Bronchus (tissue), 1 donor: ENCODE data around the genes SRL and DNAJA3.

DNA sequence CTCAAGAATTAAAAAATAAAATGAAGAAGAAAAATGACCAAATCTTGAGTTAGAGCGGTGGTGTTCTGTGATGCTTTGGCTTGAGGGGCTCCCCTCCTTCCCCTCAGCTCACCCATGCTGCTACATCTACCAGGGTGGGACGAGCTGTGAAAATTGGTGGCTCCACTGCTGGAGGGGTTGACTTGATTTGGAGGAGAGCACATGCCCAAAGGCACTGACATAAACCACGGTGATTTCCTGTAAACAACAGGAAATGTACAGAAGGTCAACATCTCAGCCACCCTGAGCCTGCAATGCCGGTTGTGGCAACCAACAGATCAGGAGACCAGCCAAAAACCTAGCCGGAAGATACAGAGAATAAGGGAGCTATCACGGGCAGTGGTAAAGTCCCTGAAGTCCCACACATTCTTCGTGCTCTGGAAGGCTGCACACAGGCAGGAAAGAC lies 56.3 kb downstream of the ADCY9 start:
- PRO-cap: unidirectional peak, plus-strand start at position 293 of the sequence

DNA sequence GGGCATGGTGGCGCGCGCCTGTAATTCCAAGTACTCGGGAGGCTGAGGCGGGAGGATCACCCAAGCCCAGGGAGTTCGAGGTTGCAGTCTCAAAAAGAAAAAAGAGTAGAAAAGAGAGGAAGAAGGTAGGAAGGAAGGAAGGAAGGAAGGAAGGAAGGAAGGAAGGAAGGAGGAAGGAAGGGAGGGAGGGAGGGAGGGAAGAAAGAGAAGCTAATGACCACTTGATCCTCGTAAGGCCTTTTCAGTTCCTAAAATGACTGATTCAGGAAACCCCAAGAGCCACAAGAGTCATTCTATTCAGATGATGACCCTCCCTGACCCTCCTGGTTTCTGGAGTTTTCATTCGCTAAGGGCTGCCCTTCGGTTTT lies 59.0 kb downstream of the SRL start:
- PRO-cap: no peak

DNA sequence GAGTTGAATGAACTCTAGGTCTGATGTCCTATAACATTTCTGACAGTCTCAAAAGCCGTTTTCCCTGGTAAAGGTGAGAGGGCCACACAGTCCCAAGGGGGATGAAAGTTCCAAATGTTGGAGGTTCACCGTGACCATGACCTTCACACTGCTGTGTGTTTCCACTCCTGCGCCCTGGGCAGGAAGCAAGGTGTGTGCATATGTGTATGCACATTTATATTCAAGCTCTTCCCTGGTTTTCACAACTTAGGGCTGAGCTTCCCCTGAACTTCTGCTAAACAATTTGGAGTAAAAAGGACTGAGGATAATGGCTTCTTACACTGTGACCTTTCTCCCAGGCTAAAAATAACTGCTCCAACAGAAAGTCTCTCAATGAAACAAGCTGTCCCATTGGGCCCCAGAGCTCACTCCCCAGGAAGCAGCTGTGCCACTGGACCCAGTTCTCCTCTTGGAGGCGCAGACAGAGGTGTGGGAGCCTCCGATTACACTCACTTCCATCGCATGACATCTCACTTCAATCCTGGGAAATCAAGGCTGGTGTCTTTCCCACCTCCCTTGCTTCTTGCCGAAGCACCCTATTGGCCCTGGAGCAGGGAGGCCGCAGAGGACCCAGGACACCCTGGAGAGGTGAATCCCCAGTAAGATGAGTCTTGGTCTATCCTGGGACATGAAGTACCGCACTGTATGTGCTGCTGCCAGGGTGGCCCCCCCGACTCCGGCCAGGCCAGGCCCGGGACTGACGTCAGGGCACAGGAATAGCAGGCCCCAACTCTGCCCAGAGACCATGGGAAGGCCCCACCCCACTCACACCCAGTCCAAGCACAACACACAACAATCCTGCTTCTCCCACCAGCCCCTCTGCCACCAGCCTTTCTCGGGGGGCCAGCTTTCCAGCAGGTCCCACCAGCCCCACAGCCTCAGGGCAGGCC lies 29.7 kb downstream of the SRL start:
- PRO-cap: no peak

DNA sequence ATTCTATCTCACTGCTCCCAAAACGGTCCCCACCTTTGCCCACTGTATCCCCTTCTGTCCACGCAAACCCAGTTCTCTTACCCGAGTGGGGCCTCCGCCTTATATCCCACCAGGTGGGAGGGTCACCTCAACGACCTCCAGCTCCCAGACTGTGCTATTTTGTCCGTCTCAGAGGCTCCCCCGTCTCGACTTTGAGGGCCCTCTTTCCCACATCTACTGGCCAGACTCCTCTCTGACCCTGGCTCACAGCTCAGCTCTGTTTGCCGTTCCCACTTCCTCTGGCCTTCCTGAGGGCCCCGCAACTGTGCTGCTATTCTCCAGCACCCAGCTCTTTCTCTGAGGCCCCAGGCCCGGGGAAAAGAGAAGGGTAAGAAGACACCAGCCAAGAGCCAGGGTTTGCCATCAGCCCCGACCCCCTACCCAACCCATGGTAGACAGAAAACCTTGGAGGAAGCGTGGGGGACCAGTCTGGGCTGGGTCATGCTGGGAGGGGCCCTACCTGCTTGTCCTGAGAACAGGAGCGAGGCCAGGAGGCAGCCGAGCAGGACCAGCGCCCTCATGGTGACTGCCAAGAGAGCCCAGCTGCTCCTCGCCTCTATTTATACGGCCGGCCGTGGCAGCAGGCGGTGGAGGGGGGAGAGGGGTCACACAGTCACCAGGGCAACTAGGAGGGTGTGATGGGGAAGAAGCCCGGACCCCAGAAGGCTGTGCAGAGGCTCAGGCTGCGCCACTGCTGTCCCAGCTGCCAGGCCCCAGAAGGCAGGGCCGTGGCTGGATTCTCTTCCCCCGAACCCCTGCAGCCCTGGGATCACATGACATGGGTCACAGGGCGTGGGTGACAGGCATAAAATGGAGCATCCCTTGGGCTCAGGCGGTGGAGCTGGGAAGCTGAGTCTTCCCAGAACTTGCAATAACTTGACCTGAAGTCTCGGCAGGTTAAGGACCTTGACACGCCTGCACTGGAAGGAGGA lies at the start of gene SRL:
Gene SRL, minus strand, starts transcription at position 573 of the 971 bp plus-strand sequence.
- PRO-cap: no peak

- PRO-cap: no peak
Measured at GRCh38 chr16:4247444-4248026, 5.7 kb upstream of the SRL start.

- PRO-cap: bidirectional peak, plus-strand start at chr16:4271941, minus-strand start at chr16:4271831
Measured at GRCh38 chr16:4271528-4272187, 1.2 kb downstream of the TFAP4 start.

- PRO-cap: no peak
Measured at GRCh38 chr16:4313795-4314267, 2.0 kb upstream of the GLIS2 start.

DNA sequence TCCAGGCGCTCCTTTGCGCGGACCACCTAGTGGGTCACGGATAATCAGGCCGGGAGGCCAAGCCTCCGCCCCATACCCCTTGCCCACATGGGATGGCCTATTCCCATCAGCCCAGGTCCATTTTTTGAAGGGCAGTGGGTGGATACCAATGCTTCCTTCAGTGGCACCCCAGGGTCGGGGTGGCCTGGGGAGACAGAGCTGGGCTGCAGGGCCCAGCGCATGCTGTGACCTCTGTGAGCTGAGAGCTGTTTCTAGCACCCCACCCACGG lies 10.8 kb downstream of the PAM16 start:
- PRO-cap: no peak

DNA sequence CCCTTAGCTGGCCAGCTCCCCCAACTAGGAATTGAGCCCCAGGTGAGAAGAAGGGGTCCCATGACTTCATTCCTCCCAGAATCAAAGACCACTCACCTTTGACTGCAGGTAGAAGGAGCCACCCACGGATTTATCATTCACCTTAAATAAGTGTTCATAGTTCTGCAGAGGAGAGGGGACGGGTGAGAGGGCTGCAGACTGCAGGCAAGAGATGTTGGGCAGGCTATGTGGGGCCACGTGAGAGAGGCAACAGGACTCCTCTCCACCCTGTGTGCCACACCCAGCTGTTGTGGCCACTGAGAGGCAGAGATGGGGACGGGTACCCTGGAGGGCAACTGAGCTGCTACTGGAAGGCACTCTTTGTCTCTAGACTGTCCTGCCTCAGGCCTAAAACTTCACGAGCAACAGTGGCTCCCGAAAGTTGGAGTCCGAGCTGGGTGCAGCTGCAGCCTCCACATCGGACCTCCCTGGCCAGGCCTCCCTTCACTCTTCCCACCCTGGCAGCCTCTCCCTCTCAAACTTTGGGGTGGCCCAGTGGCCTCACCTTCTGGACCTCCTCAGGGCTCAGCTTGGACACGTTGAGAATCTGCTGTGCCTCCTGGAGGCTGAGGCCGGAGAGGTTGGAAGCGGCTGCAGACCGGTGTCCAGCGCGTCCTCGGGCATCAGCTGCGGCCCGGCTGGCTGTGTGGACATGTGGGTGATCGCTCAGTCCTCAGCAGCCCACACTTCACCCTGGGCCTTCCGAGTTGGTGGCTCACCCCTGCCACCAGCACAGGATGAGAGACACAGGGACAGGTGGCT lies 10.1 kb downstream of the PAM16 start:
- PRO-cap: no peak

GRCh38 chr16:4347853-4348622 lies 3.1 kb downstream of the PAM16 start:
- PRO-cap: no peak

- PRO-cap: no peak
Measured at GRCh38 chr16:4366592-4366852, 5.1 kb upstream of the VASN start.

- PRO-cap: no peak
Measured at GRCh38 chr16:4373732-4374735, 2.4 kb downstream of the VASN start.

DNA sequence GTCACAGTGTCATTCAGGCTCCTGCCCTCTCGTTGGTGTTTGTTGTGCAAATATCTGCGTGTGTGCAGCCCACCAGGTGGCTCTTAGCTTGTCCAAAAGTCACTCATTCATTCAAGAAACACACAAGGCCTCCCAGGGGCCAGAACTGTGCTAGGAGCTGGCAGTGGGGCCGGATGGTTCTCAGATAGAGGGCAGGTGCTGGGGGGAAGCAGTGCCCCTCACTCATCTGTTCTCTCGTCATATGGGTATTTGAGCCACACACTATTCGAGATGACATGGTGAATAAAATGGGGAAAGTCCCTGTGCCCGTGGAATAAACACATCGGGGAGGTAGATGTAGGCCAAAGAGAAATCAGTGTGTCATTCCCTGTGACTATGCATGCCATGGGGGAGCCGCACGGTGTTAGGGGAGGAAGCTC lies 18.1 kb downstream of the VASN start:
- PRO-cap: no peak

- PRO-cap: no peak
Measured at GRCh38 chr16:4405762-4406281, 10.6 kb downstream of the CORO7 start.

DNA sequence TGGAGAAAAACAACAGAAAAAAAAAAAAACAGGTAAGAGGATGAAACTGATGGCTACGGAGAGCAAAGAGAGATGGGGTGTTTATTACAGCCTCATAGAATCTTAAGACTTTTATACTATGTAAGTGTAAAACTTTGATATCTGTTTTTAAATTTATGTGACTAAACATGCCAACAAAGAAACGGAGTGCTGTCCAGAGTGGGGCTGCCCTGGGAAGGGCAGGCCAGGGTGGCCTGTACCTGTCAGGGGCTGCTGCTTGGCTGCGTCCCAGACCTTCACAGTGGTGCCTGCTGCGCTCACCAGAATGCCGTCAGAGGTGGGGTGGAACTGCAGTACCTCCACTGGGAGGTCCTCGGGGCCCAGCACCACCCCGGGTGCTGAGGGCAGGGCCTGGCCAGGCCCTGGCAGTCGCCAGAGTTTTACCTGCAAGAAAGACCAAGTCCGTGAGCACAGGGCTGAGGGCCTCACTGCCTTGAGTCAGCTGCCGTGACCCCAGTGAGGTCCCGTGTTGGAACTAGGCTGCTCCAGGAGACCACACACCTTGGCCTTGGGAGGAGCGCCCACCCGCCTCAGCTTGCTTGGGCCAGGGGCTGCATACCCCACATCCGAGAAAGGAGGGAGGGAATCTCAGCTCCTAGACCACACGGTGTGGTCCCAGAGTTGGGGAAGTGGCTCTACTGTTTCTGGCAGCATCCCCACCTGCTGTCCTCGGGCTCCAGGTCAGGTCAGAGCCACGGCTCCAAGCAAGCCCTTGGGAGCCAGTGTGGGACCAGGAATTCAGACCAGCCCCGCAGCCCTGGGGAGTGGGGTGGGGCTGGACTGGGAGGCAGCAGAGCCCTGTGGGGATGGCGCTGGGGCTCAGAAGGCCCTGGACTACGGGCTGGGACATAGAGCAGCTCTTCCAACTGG lies 8.9 kb downstream of the CORO7 start:
- PRO-cap: no peak

- PRO-cap: bidirectional peak, plus-strand start at chr16:4425874, minus-strand start at chr16:4425739
Measured at GRCh38 chr16:4425699-4426621, at the start of gene DNAJA3. Gene DNAJA3, plus strand, starts transcription at chr16:4425868.

DNA sequence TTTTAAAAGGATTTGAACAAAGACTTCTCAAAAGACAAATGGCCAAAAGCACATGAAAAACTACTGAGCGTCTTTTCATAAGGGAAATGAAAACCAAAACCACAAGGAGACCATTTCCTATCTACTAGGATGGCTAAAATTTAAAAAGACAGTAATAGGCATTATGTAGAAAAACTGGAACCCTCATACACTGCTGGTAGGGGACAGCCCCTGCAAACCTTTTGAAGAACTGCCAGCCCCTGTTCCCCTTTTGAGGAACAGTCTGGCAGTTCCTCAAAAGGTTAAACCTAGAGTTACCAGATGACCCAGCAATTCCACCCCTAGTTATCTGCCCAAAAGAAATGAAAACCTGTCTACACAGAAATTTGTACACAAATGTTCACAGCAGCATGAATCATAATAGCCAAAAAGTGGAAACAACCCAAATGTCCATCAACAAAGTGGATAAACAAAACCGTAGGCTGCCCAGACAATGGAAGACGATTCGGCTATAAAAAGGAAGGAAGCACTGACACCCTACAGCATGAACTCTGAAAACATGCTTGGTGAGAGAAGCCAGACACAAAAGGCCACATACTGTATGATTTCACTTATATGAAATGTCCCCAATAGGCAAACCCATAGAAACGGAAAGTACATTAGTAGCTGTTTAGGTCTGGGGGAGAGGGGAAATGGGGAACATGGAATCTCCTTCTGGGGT lies 22.8 kb downstream of the CDIP1 start:
- PRO-cap: no peak

DNA sequence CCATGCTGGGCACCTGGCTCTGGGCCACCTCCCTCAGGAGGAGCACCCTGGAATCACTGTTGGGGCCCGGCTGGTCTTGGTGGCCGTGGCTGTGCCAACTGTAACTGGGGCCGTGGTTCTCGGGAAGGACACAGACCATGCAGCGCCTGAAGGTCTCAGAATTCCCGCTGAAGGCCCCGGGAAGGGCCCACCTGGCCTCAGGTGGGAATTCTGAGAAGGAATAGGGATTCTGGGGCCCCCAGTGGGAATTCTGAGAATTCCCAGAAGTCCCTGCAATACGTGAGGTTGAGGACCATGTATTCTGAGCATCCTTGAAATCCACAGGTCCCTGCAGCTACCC lies 23.2 kb downstream of the MGRN1 start:
- PRO-cap: no peak

- PRO-cap: no peak
Measured at GRCh38 chr16:4670932-4671850, 22.2 kb upstream of the NUDT16L1 start.

DNA sequence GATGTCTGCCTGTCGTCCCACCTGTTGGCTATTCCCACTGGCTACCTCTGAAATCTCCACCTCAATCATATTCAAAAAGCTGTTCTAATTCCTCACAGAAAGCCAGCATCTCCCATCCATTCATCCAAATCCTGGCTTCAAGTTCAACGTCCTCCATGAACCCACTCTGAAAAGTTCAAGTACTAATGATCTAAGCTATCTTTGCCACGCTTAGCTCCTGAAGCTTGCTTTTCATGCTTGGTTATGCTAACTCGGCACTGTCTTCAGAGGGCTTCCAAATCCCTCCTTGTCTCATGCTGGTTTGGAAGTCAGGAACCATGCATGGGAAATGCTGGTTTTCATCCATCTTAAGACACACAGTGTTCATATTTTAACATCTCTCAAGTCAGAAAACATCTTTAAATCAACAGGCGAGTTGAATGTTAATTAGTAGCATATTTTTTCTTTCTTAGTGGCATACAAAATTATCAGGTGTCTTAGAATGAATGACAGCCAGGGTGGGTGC lies 9.0 kb downstream of the ANKS3 start:
- PRO-cap: no peak